Mesenchymal stem cell of adipose (primary cell): Measurements from ENCODE around the genes TMC8, C17orf99 and SYNGR2.

DNA sequence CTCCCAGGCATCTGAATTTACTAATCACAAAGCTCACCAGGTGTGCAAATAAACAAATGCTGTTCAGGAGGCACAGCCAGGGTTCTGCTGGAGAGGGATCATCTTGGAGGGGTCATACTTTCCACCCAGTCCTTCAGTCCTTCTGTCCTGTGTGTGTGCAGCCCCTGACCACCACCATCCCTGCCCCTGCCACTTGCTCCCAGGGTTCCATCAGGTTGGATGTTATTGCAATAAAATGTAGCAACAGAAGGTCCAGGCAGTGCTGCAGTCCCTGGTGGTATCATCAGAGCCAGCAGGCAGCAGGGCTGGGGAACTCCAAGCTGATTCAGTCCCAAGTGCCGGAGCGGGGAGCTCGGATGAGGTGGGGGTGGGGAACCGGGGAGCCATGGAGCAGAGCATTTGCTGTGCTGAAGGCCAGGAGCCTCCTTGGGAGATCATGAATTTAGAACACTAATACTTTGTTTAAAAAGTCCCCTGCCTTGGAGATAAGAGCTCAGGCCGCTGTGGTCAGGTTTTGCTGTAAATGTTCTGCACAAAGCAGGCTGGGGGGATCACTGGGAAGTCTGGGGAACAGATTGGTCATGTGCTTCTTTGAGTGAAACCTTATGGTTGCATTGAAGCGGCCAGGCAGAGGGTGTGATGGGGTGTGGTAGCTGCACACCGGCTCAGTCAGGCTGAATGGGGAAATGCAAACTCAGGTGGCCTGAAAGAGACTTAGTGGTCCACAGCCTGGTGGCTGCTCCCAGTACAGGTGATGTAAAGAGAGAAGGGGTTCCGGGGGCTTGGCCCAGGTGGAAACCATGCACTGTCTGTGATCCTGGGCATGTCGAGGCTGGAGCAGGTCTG lies 85.4 kb downstream of the SEPTIN9 start:
- CAGE, long polyA plus RNA: no peak

DNA sequence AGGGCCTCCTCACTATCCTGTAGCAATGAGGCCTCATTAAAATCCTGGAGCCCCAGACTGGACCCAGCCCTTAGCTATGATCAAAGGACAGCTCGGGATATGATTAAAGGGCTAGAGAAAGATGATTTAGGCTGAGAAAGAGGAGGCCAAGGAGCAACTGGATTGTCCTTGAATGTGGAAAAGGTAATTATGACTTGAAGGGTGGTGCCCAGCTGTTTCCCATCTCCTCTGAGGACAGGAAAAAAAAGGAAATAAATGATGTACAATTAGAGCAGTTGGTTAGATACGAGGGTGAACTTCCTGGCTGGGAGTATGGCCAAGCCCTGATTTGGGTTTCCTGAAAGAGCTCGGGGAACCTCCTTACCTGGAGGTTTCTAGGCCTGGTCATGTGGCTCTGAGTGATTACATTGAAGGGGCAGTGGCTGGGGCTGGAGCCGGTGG lies 89.5 kb downstream of the SEPTIN9 start:
- CAGE, long polyA plus RNA: no peak

DNA sequence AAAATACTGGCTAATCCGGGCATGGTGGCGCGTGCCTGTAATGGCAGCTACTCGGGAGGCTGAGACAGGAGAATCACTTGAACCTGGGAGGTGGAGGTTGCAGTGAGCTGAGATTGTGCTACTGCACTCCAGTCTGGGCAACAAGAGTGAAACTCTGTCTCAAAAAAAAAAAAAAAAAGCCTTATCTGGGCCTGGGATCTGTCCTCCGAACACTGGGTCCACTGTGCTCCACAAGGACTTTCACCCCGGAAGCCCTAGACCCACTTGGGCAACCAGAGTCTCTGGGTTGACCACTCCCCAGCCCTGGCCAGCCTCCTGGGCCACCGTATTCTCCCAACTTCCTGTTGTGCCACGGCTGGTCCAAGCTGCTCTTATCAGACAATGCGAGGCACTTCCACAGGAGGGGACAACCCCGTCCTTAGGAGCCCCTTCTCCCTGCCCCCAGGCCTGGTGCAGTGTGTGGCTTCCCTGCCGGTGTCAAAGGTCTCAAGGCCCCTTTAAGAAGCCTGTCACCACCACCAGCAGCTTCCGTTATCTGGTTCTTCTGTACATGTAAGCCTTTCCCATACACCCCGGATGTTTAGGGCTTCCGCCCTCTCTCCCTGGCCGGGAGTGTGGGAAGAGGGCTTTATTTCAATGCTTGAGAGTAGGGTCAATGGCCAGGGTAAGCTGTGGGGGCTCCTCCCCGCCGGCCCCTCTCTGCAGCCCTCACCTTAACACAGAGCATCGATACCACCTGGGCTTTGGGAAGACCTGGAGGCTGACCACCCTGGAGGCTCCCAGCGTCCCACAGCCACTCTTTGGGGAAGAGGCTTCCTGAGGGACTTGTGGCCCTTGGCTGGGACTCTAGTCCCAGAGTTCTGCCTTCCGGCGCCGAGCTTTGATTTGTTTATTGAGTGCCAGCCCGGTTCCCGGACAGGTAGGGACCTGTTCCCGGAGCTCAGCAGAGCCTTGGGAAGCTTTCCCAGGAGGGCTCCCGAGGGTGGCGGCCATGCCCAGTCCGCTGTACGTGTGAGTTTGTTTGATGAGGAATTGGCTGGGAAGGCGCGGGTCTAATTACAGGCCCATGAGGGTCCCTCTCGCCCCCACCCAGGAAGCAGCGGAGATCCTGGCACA lies 172.5 kb downstream of the SEPTIN9 start:
- CAGE, long polyA plus RNA: no peak

DNA sequence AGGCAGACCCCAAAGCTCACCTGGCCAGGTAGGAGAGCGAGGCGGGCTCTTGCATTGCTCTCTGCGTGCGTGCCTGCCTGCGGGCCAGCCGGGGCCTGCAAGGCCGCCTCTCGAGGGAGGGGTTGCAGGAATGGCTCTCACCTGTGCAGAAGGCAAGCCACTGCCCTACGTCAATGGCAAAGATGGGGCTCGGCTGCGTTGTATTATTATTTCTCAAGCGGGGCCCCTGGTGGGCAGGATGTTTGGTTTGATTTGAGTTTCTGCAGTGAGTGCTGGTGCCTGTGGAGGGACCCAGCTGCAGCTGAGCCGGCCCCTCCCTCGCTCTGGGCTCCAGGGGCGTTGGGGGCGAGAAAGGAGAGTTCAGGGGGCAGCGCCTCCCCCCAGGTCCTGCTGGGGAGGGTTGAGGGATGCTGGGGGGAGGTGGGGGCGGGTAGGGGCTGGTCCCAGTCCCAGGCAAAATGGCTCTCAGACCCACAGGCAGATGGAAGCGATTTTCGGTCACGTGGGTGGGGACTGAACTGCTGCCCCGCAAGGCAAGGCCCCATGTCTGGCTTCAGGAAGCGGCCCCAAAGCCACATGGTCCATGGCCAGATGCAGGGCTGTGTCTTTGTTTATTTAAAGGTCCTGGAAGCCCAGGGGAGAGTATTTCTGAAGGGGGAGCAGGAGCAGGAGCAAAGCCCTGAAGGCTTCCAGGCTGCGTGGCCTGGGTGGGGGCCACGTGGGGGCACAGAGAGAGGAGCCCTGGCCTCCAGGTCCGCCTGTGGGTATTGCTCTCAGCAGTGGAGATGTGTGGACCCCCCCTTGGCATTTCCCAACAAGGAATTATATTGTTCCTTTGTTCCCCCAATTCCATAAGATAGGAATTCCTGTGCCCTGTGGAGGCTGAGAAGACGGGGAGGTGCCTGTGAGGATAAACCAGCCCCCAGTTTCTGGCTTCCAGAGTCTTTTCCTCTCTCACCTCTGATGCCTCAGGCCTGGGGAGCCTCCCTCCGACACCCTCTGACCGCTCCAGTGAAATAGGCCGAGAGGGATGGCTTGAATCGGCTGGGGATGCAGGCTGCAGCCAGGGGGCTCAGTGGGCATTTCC lies 198.4 kb downstream of the SEPTIN9 start:
- CAGE, long polyA plus RNA: no peak

DNA sequence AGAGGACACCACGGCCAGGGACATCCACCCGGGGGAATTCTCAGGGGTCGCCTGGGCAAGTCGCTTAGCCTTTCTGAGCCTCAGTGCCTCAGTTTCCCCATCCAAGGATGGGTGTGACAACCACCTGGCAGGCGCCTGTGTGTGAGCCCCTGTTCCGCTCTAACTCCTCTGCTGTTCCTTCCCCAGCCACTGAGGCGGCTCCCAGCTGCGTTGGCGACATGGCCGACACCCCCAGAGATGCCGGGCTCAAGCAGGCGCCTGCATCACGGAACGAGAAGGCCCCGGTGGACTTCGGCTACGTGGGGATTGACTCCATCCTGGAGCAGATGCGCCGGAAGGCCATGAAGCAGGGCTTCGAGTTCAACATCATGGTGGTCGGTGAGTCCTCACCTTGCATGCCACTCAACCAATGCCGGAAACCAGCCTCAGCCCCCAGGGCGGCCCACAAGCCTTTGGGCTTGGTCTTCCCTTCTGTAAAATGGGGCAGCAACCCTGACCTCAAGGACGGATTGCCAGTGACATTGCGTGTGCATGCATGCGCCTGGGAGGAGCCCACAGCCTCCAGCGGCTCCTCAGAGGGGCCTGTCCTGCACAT lies 200.8 kb downstream of the SEPTIN9 start:
- CAGE, long polyA plus RNA: no peak

DNA sequence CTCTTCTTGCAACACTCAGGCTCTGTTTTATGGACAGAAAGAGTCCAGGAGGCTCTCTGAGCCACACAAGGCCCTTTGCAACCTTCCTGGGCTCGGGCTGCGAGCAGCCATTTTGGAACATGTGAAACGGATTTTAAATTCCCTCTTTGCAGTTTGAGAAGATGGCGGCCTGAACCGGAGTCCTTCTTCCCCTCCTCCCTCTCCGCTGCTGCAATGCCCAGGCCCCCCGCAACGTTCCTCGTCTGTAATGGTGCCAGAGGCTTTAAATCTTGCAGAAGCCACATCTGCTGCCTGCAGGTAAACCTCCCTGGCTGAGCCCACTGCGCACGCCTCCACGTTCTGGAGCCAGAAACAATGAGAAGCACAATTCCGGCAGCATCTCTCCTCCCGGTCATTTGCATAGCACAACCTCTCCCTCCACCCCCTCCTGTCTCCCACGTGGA lies 245.6 kb downstream of the SEPTIN9 start:
- CAGE, long polyA plus RNA: no peak

DNA sequence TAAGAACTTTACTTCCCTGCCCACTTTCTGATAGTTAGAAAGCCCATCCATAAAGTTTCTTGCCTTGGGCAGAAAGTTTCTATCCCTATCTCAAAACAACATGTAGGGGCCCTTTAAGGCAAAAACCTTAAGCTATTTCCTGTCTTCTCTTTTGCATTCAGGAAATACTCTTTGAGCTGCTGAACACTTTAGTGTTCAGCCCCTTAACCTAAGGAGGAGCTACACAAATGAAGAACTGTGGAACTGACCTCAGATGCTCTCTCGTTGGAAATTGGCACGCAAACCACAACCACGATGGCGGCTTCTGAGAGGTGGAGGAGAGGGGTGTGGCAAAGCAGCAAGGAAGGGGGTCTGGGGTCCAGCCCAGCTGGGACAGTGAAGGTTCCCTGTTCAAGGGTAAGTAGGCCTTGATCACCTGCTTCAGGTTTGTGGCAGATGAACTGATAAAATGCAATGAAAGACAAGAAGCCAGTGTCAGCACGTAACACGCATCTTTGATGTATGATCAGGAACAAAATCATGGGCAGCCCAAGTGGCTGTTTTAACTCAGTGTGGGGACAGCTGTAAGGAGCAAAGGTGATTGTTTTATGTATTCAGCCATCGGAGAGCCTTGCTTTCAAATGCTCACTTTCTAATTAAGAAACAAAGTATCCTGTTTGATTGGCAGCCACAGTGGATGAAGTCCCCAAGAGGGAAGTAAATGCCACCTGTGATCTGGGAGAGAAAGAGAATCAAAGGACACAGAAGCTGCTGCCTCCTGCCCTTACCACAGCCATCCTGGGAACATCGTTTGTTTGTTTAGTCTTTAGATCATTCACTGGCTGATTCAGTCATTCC lies 291.5 kb upstream of the TNRC6C start:
- CAGE, long polyA plus RNA: no peak

DNA sequence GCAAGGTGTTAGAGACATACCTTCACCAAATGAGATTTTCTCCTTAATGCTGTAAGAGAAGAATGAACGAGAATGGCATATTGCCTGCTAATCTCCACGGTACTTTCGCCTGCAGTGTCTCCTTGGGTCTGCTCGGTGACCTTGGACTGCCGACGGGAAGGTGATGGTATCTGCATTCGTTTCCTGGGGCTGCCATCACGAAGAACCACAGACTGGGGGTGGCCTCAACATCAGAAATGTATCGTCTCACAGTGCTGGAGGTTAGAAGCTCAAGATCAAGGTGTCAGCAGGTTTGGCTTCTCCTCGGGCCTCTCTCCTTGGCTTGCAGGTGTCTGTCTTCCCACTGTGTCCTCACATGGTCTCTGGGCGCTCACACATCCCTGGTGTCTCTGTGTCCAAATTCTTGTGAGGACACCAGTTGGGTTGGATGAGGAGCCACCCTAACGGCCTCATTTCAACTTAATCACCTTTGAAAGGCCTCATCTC lies 86.3 kb upstream of the TNRC6C start:
- CAGE, long polyA plus RNA: no peak

DNA sequence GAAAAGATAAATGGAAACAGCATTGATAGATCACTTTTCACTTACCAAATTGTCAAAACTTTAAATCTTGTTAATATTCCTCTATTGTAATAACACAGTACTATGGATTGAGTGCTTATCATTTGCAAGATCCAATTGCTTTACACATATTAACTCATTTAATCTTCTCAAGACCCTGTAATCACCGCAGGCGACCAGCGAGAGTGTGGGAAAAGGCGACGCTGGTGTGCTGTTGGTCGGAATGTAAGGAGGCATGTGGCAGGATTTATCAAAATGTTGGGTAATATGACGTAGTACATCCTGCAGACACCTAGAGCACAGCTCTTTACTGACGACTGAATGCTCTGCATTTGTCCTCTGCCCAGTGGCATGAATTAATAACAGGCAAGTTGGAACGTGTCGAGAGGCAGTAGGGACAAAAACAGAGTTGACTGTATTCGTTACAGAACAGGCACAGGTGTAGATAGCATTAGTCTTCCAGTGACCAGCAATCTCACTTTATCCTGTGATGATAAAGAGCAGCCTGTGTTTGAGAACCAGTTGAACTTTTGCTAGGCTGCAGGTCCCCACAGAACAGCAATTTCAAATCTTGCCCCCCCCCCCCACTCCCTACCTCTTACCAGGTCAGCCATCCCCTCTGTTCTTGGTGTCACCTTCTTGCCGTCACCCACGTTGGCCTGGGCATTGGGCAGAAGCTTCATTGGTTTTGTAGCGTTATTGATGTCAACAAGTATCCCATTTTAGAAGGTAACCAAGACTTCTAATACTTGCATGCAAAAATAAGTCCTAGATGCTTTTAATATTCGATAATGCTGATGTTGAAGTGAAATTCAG lies 80.4 kb downstream of the TNRC6C start:
- CAGE, long polyA plus RNA: no peak

DNA sequence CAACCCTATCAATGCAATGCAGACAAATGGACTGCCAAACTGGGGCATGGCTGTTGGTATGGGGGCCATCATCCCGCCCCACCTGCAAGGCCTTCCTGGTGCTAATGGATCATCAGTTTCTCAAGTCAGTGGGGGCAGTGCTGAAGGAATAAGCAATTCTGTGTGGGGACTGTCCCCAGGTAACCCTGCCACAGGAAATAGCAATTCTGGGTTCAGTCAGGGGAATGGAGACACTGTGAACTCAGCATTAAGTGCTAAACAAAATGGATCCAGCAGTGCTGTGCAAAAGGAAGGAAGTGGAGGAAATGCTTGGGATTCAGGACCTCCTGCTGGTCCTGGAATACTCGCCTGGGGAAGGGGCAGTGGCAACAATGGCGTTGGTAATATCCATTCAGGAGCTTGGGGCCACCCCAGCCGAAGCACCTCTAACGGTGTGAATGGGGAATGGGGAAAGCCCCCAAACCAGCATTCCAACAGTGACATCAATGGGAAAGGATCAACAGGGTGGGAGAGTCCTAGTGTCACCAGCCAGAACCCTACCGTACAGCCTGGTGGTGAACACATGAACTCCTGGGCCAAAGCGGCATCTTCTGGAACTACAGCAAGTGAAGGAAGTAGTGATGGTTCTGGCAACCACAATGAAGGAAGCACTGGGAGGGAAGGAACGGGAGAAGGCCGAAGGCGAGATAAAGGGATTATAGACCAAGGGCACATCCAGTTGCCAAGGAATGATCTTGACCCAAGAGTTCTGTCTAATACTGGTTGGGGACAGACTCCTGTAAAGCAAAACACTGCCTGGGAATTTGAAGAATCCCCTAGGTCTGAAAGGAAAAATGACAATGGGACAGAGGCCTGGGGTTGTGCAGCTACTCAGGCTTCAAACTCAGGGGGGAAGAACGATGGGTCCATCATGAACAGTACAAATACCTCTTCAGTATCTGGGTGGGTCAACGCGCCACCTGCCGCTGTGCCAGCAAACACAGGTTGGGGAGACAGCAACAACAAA lies 78.6 kb downstream of the TMC6 start:
- CAGE, long polyA plus RNA: no peak

- CAGE, long polyA plus RNA: no peak
Measured at GRCh38 chr17:78130525-78131153, at the start of gene TMC8. Gene TMC8, plus strand, starts transcription at chr17:78130771.

DNA sequence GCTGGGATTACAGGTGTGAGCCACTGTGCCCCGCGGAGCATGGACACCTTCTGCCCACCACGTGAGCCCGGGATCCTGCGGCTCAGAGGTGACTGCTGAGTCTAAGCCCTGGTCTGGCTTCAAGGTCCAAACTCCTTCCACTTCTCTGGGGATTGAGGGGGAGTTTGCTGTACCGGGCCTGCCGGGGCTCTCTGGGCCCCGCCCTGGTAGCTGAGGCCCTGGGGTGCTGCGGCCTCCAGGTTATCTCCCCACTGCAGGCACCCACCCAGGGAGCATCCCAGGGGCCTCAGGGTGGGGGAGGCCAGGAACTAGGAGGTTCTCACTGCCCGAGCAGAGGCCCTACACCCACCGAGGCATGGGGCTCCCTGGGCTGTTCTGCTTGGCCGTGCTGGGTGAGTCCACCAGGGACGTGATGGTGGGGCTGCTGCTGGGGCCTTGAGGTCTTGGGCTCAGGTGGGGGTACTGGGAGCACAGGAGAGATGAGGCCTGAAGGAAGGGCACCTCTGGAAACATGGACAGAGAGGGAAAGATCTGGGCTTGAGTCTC lies at the start of gene C17orf99:
Gene C17orf99 (plus strand): TSS at position 333 of the 546 bp plus-strand sequence.
- CAGE, long polyA plus RNA: no peak

DNA sequence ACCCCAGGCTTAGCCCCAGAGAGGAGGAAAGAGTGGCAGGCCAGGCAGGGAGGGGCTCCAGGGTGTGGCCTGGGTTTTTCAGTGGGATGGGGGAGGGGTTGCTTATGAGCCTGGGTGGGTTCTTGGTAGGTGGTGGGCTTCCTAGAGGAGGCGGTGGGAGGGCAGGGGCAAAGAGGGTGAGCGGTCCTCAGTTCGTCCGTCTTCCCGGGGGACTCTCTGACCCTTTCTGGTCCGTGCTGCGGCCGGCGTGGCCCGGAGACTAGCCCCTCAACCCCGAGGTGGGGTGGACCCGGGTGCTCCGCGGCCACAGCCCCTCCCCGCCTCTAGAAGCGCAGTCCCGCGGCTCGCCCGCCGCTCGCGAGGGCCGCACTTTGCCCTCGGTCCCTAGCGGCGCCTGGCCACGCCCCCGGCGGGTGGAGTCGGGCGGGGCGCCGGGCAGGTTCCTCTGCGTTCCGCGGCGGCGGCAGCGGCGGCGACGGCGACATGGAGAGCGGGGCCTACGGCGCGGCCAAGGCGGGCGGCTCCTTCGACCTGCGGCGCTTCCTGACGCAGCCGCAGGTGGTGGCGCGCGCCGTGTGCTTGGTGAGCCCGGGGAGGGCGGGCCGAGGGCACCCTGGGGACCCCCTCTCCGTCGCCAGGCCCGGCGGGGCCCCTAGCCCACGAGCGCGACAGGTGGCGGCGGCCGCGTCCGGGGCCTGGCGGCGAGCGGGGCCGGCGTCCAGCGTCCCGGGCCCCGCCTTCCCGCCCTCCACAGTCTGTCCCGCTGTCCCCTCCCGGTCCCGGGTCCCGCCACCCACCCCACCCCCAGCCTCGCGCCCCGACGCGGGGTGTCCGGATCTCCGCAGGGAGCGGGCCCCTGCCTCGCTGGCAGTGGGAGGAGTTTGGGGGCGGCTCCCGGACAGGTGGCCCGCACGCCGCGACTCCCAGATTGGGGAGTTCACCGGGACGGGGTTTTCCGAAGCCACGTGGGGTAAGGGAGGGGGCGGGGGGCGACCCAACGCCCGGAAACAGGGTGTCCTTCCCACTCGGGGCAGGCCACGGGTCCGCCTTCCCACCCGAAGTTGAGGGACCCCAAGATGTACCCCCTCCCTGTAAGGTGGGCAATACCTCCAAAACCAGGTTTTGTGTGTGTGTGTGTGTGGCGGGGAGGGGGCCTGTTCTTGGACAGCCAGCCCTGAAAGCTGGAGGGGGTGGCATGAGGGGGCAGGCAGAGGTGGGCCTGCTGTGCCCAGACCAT lies at the start of gene SYNGR2:
Gene SYNGR2 (plus strand): TSS at position 448 of the 1,237 bp plus-strand sequence.
- CAGE, long polyA plus RNA: no peak

- CAGE, long polyA plus RNA: no peak
Measured at GRCh38 chr17:78173898-78174235, 5.5 kb downstream of the SYNGR2 start.

GRCh38 chr17:78202737-78203028 lies 11.4 kb upstream of the BIRC5 start:
- CAGE, long polyA plus RNA: no peak

- CAGE, long polyA plus RNA: no peak
Measured at GRCh38 chr17:78278195-78278900, 46.9 kb downstream of the TMEM235 start.

- CAGE, long polyA plus RNA: no peak
Measured at GRCh38 chr17:78328899-78329952, 30.7 kb downstream of the SOCS3 start.

GRCh38 chr17:78378795-78379483 lies 490 bp downstream of the PGS1 start:
- CAGE, long polyA plus RNA: no peak

DNA sequence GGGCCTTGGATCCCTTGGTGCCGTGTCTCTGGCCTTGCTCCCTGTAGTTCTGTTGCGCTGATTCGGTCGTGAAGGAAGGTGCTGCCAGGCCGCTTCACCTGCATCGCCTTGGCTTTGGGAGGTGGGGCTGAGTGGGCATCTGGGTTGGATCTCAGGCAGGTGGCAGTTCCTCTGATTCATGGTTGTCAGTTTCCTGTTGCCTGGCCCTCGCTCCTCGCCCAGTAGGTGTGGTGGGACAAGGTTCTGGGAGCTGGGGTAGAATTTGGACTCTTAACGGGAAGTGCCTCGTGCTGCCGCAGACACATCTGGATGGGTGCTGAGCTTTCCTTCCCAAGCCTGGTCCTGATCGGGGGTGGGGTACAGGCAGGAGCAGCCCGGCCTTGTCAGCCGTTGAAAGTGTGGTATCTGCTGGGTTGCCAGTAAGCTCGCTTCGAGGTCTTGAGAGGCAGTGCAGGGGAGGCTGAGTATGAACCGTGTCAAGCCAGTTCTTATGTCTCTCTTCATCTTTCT lies 30.2 kb downstream of the PGS1 start:
- CAGE, long polyA plus RNA: no peak

DNA sequence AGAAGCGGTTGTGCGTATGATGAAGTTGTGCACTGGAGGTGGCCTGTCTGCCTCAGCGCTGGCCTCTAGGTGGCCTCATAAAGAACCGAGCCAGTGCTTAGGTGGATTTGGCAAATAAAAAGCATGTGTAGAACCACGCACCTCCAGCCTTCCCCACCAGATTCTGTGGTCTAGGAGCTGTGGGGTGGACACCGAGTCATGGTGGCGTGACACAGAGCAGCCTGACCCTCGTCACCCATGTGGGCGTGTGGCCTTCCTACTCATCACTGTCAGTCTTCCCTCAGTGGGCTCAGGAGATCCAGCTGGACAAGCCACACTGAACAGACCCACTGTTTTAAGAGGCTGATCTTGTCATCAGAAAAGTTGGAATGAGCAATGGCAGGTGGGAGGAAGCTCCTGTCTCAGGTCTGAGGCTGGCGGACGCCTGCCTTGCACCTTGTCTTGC lies 34.1 kb downstream of the PGS1 start:
- CAGE, long polyA plus RNA: no peak